Duodenum (tissue), 1 donor: ENCODE measurements around a stretch of chr2.

DNA sequence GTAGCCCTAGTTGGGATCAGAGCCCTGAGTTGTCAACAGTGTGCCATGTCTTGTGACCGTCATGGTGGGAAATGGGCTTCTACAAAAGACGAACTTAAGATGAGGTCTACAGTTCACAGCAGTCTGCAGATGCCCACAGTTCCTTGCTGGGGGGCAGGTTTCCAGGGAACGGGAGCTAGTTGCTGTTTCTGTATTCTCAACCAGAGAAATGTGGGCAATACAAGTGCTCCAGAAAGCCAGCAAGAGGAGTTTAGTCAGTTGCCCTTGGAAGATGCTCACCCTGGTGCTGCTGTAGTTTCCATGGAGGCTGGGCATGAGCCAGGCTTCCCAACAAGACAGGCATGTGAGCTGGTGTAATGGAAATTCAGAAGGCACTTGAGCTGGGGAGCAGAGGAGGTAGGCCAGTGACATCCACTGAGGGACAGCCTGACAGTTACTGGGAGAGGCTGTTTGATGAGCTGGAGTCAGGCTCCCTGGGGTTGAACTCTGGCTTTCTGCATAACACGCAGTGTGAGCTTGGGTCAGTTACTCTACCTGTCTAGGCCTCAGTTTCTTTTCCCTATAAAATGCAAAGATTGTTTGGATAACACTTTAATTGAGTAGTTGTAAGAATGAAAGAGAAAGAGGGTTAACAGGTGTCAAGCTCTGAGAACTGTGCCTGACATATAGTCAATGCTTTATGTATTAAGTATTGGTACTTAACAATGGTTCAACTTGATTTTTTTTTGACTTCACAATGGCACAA is 7.8 kb downstream of the HK2 start:
- PRO-cap: no peak

DNA sequence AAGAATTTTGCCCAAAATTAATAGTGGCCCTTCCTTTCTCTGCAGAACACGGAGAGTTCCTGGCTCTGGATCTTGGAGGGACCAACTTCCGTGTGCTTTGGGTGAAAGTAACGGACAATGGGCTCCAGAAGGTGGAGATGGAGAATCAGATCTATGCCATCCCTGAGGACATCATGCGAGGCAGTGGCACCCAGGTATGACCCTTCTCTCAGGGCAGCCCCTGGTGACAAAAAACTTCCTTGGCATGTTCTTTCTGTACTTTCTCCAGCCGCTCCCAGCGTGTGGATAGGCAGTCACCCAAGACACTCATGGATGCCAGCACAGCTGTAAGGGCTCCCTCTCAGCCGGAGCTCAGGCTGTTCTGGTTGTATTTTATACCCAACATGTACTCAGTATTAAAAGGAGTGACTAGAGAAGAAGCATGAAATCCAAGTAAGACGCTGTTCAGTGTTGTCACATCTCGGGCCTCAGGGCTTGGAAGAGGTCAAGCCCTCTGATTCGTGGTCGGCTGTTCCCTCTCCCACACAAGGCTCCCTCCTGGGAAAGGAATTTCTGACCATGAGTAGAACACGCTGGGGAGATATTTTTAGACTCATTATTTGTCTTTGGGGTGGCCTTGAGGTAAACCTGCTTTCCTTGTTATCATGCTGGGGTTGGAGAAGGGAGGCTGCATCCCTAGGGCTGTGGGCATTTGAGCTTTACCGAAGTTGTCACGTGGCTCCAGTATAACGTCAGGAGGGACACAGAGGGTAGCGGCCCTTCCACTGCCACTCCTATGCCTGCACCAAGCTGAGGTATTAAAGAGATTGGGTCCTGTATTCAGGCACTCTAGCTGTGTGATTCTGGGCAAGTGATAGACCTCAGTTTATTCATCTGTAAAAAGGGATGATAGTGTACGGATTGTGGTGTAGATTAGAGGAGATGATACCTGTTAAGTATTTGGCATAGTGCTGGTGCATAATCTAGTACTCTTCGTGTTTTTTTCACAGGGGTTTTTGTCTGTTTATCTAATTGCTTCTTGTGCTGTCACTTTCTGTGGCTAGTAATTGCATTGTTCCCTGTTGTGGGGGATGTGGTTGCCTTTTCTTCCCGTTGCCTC is 34.0 kb downstream of the HK2 start:
- PRO-cap: no peak

DNA sequence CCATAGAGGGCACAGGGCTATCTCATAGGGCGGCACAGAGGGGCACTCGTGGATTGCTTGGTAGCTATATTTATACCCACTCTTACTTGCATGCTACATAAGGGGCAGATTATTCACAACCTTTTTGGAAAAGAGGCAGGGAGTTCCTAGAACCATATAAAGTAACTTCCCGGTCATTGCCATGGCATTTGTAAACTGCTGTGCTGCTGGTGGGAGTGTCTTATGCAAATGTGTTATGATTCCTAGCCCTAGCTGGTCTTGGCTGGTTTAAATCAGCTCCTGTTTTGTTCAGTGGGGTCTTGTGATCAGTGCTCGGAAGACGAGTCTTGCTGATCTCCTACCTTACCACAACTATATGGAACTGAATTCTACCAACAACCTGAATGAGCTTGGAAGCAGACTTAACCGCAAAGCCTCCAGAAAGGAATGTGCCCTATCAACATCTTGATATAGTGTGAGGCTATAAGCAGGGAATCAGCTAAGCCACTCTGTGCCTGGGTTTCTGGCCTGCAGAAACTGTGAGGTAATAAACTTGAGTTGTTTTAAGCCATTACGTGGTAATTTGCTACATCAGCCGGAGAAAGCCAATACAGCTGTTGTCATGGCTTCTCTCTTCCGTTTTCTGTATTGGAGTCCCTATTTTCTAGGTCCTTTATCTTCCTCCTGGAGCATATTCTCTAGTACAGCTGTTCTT is 33.5 kb downstream of the POLE4 start:
- PRO-cap: no peak

DNA sequence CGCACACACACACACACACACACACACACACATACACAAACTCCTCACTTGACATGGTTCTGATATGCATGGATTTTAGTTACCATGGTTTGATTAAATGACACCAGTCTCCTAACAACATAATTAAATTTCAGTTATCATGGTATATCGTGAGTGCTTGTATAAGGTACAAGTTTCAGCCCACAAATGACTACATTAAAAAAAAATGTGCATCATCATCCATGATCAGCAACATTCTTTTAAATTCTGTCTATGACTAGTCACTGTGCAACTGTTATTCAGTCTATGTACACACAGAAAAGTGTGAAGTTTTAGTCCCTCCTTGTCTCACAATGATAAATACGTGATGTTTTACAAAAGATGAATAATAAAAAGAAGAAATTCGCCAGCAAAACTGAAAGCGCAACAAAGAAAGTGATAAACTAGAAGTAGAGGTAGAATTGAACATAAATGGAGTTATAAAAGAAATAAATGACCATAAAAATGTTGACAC is 39.6 kb upstream of the TACR1 start:
- PRO-cap: no peak

- PRO-cap: no peak
Measured at GRCh38 chr2:77103319-77103698, 418.9 kb downstream of the LRRTM4 start.

GRCh38 chr2:77831856-77832244 is 309.7 kb upstream of the LRRTM4 start:
- PRO-cap: no peak

GRCh38 chr2:81483241-81483850 is 1178.8 kb upstream of the LRRTM1 start:
- PRO-cap: no peak

DNA sequence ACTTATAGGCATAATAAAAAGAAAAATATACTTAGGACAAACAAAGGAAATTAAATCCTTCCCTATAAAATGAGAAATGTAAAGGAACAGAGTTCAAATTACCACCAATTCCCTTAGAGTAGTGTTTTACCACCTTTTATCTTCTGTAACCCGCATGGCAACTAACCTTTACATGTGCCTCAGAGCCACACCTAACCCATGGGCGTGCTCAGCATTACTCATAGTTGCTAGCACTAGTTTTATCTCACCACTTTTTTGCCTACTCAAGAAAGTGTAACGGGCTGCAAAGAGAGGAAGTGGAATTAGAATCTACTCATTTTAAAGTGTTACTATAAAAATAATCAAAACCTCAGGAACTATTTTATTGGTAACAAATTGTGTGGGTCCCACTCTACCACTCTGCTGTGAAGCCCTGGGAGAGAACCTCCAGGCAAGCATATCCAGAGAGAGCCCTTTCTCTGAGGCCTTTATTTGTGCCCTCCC is 98.9 kb downstream of the TRABD2A start:
- PRO-cap: no peak

GRCh38 chr2:84945884-84946966 is 24.7 kb upstream of the KCMF1 start:
- PRO-cap: bidirectional peak, plus-strand start at chr2:84946232, minus-strand start at chr2:84946056; bidirectional peak, plus-strand start at chr2:84946643, minus-strand start at chr2:84946515

DNA sequence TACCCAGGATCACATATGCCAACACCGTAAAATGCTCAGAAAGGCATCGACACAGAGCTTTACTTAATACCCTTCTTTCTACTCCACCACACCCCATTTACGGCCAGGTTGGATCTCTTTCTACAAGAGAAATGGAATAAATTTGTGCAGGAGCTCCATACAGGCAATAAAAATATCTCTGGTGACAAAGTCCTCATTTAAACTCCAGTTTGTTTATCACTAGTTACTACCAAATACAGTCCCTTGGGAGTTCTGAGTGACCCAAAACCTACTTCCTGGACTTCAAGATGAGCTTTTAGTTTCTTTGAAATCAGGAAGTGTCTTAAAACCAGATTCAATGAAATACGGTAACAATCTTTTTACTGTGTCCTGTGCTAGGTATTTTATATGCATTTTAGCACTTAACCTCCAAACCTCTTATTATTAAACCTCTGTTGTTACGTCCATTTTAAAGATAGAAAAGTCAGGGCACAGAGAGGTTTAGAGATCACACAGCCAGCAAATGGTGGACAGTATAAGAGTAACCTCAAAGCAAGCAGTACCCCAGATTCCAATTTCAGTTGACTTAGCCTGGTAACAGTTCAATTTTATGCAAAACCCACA is 1.5 kb upstream of the KCMF1 start:
- PRO-cap: unidirectional peak, plus-strand start at position 238 of the sequence

- PRO-cap: no peak
Measured at GRCh38 chr2:84991292-84991900, 20.4 kb downstream of the KCMF1 start.

DNA sequence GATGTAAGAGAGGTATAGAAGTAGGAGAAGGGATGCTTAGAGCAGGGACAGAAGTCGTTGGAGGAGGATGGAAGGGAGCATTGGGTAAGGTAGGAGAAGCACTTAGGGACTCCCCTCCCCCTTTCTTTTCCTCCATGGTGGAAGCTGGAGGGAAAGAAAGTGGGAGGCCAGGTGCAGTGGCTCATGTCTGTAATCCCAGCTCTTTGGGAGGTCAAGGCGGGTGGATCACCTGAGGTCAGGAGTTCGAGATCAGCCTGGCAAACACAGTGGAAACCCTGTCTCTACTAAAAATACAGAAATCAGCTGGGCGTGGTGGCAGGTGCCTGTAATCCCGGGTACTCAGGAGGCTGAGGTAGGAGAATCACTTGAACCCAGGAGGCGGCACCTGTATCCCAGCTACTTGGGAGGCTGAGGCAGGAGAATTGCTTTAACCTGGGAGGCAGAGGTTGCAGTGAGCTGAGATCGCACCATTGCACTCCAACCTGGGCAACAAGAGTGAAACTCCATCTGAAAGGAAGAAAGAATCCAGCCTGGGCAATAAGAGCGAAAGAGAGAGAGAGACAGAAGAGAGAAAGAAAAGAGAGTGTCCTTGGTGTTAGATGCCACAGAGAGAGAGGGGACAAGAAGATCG is 7.3 kb downstream of the TCF7L1 start:
- PRO-cap: no peak

GRCh38 chr2:85215340-85216006 is 82.3 kb downstream of the TCF7L1 start:
- PRO-cap: no peak

GRCh38 chr2:85216007-85216521 is 82.9 kb downstream of the TCF7L1 start:
- PRO-cap: no peak

DNA sequence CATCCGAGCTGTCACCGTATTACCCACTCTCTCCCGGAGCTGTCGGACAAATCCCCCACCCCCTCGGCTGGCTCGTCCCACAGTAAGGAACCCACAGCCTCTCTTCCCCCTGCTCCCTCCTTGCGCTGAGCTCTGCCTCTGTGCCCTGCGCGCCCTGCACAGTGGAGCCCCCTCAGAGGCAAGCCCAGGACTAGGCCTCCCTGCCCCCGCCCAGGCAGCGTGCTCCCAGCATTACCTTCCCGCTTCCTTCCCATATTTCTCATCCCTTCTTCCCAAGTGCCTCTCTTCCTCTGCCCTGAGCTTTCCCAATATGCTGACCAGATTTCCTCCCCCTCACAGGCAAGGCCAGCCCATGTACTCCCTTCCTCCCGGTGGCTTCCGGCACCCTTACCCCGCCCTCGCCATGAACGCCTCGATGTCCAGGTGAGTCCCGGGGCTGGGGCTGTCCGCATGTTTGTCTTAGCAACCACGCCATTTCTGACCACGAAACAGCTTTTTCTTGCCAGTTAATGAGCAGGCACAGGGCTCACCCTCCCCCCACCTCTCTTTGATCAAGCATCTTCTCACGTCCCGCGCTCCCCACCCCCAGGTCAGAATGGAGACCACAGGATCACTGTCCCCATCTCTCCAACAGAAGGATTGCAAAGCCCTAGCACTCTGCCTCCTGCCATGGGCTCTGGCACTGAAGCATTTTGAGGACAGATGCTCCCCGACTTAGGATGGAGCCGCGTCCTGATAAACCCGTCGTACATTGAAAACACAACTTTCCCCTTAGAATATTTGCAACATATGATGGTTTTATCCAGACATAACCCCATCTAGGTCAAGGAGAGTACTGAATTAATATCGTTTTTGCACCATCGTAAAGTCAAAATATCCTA is 23.6 kb downstream of the TGOLN2 start:
- PRO-cap: no peak

GRCh38 chr2:85305024-85305685 is 22.6 kb downstream of the TGOLN2 start:
- PRO-cap: no peak

DNA sequence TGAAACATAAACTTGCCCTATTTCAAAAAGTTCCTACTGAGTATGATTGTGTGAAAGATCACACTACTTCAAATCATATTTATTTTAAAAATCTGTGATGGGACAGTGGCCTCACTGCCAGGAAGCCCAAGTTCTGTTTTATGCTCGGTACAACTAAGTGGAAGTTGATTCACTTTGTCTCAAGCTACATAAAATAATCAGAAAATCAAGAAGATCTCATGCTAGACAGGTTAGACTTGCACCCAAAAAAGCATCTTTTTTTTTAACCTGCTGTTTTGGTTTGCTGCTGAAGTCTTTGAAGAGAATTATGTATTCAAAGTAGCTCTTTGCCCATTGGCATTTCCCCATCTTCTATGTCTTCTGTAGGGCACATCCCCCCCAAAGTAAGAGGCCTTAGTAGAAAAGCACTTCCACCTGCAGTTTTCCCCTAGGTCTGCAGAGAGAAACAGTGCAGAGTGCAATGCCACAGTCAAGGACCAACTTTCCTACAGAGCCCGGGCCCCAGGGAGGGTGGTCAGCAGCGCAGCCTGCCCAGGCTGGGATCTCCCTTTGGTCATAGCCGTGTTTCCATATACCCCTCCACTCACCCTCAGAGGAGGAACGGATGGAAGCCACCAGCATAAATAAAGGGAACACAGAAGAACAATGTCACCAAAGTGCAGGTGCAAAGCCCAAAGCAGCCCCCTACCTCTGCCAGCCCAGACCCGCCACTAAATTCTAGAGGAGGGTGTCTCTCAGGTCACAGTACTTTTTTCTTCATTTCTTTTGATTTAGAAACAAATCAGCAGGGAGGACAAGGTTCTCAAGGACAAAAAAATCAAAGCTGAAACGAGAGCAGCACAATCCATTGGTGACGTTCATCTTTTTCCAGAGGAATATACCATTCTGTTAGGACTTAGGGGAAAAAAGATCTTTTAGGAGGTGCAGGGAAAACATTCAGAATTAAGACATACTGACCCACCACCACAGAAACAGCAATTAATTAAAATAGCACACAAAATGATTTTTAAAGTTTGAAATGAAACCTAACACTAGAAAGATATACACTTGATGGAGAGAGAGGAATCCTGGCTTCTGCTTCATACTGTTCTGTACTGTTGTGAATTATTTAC is 5.6 kb downstream of the TGOLN2 start:
- PRO-cap: no peak

- PRO-cap: no peak
Measured at GRCh38 chr2:85323447-85324154, 4.2 kb downstream of the TGOLN2 start.

- PRO-cap: no peak
Measured at GRCh38 chr2:85325355-85325820, 2.4 kb downstream of the TGOLN2 start.

- PRO-cap: no peak
Measured at GRCh38 chr2:85371234-85371516, 16.6 kb downstream of the ELMOD3 start.